Spinal cord (tissue), 3 donors: ENCODE measurements around the gene CD302.

DNA sequence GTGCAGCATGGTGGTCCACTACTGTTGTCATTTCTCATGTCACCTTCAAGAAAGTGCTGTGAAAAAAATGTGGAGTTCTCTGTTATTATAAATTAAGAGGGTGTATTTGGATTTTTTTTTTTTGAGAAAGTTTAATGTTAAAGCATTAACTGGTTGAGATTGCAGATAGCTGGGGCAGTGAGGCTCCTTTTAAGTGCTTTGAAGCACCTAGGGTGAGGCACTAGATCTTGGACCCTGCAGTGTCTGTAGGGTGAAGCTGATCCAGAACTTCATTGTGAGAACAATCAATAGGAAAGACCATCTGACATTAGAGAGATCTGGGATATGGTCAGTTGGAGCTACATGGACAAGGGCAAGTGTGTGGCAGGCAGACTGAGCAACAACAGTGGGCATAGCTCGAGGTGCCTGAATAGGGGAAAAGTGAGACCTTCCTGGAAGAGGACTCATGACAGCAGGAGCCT lies 117.7 kb downstream of the TANC1 start:
- PRO-cap: no peak
- RAMPAGE, long total RNA: no peak

DNA sequence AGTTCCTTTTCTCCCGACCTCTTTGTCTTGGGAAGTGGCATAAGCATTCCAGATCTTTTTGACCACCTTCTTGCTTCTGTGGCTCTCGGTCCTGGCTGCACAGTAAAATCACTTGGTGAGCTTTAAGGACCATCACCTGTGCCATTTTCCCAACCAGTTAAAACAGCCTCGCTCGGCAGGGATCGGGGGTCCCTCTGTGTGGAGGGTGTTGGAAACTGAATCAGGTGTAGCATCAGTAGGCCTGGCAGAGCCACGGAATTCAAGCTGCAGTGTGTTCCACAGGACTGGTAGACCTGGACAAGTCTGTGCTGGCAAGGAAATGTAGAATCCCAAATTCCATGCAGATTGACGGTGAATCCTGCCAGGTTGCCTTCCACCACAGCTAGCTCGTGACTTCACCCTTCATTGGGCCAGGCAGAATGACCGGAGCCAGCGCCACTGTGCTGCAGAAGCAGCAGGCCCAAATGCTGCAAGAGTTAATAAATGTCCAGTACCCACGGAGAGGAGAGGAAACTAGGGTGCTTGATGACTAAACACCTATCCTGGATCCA lies 122.0 kb downstream of the TANC1 start:
- PRO-cap: no peak
- RAMPAGE, long total RNA: no peak

DNA sequence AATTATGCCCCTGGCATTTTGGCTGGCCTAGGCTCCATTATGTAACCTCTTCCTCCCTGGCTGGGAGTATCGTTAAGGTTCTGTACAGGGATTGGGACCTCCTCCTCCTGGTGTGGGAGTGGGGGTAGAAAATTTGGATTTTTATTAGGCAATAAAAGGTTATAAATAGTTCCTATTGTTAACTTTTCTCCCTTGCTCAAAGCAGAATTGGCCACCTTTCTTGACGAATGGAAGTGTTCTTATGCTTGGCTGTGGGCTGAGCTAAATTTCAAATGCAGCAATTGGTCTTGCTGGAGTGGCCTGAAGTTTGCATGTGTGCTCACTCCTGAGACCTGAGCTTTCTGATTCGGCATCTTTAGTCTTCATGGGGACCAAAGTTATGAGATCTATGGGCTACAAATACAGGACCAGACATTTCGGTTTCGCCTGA lies 148.7 kb downstream of the WDSUB1 start:
- PRO-cap: no peak
- RAMPAGE, long total RNA: no peak

DNA sequence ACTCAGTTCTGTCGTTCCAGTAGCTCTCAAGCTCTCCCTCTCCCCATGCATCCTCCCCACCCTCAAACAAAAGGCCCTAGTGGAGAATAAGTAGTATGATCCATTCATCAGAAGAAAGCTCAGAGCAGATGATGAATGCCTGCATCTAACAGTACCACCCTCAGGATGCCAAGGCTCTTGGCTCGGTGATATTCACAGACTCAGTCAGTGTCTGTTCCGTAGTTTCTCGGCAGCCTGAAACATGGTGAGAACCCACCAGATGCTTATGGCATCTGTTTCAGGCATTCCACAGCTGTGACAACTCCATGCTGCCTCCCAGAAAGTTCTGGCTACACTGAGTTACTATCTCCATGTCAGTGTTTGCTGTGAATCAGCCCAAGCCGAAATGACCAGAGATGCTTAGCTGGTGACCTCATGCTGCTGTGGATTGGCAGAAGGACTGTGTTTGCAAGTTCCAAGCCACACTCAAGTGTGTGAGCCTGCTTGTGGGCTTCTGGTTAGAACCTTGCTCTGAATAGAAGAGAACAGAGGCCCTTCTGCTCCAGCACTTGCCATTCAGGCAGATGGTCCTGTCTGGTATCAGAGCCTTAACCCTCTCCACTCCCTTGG lies 83.9 kb downstream of the WDSUB1 start:
- PRO-cap: no peak
- RAMPAGE, long total RNA: no peak

DNA sequence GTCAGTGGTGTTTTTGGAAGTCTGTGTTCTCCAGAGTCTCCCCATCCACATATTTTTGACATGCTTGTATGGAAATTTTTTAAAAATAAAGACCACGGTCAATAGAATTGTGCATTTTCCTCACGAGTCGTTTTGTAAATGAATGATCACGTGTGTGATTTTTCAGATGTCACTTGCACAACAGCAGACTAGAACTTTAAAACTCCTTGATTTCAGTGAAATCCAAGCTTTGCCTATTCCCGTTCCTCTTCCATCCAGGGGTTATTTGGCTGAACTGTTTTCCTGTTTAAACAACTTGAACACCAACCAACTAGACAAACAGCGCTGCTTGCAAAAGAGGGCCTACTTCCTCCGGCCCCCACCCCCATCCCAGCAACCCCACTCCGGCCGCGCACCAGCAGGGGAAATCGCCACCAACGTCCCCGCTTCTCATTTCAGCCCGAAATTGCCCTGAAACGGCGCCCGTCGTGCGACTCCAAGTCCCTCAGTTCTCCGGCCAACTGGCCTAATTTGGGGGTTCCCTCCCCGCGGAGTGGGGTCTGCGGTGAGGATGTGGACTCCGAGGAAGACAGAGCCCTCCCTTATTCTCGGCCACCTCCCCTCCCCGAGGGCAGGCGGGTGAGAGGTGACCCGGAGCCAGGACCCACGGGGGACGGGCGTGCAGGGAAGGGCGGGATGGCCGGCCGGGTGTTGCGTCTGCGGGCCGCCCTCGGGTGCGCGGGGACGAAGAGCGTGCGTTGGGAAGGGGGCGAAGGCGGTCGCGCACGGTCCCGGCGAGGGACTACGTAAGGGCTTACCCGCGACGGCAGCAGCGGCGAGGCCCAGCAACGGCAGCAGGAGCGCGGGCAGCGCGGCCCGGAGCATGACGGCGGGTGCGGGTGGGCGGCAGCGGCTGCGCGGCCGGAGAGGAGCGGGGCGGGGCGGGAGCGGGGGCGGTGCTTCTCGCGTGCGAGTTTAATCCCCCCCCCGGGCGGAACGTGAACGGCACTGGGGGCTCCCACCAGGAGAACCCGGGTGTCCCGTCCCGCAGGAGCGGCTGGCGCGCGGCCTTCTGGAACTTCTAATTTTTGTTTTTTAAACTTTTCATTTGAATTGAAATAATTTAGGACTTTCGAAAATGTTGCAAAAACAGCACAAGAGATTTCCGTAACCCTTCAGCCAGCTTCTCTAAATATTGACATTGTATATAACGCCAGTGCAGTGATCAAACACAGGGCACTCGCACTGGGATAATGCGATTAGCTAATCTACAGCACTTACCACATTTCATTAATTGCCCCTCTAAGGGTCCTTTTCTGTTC lies at the start of gene CD302:
Gene CD302, minus strand, starts transcription at position 874 of the 1,301 bp plus-strand sequence.
- PRO-cap: no peak
- RAMPAGE, long total RNA: start-site peak on the minus strand centred at position 867 of the sequence, 20 bp wide, 56 and 223 reads in 2 replicates

DNA sequence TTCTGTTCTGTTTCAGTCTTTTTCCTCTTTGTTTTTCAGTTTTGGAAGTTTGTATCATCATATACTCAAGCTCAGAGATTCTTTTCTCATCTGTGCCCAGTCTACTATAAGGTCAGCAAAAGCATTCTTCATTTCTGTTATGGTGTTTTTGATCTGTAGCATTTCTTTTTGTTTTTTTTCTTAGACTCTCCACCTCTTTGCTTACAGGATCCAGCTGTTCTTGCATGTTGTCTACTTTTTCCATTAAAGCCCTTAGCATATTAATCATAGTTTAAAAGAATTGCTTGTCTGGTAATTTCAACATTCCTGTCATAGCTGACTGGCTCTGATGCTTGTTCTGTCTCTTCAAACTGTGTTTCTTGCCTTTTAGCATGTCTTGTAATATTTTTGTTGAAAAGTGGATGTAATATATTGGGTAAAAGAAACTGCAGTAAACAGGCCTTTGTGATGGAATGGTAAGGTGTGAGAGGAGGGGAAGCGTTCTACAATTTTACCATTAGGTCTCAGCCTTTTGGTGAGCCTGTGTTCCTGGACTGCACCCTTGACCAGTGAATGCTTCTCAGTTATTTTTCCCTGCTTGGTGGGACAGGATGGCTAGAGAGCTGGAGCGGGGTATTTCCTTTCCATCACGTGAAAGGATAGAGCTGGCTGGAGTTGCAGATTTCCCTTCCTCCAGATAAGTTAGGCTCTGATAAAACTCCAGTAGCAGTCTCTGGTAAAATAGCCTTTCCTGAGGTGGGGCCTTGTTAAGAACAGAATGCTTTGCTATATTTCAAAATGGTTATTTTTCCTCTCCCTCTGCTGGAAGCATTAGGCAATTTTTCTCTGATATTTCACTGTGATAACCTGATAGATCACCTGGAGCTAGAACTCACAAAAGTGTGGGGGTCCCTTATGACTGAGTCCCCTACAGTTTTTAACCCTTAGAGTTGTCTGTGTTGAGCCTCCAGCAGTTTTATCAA lies 65.4 kb downstream of the PLA2R1 start:
- PRO-cap: no peak
- RAMPAGE, long total RNA: no peak

DNA sequence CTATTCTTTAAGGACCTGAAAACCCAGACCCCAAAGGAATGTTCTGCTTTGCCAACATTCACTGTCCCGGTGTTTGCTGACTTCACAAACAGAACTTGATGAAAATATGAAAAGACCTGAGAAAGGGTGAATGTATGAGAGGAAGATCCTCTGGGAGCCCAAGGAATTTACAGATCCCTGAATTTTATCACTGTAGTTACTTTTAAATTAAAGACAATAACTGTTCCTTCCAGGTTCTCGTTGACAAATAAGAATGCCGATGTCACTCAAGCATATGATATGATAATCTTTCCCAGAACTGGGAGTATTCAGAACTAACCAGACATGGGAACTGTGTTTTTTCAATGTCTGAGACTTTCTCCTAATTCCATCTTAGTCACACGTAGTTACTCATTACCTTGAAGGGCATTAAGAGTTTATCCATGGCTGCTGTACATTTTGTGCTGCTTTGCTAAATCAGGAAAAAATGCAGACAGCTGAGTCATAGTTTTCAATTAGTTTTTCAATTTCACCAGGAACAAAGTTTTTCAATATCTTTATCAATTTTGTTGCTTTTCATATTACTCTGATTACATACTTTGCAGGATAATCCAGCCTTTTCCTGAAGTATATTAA lies 28.4 kb upstream of the ITGB6 start:
- PRO-cap: no peak
- RAMPAGE, long total RNA: no peak

- PRO-cap: no peak
- RAMPAGE, long total RNA: no peak
Observed at GRCh38 chr2:160241596-160242388, 41.7 kb upstream of the ITGB6 start.

DNA sequence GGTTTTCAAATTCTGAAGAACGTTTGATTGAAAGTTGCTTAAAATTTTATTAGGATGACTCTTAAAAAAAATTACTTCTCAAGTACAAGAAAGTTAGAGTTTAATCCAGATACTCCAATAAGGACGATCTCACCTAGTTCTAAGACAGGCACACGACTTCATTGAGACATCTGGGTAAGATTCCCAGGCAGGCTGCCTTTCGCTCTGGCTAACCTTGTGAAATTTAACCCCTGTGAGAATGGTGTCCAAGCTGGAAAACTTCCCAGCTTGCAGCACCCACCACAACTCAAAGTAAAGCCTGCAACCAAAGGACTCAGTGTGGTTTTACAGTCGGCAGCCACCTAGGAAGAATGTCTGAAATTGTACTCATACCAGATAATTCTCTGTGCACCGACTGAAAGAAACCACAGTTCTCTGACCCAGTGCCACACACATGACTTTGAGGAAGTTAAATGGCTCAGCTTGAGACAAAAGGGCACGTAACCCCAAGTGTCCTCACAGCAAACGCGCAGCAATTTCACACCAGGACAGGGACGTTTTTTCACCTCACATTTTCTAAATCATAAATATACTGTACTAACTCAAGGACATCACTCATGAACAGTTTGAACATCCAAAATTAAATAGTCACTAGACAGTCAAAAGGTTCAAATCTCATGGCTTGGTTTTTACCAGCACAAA lies 125.7 kb downstream of the RBMS1 start:
- PRO-cap: no peak
- RAMPAGE, long total RNA: no peak

- PRO-cap: no peak
- RAMPAGE, long total RNA: no peak
Observed at GRCh38 chr2:160513165-160513508, 19.5 kb upstream of the RBMS1 start.

DNA sequence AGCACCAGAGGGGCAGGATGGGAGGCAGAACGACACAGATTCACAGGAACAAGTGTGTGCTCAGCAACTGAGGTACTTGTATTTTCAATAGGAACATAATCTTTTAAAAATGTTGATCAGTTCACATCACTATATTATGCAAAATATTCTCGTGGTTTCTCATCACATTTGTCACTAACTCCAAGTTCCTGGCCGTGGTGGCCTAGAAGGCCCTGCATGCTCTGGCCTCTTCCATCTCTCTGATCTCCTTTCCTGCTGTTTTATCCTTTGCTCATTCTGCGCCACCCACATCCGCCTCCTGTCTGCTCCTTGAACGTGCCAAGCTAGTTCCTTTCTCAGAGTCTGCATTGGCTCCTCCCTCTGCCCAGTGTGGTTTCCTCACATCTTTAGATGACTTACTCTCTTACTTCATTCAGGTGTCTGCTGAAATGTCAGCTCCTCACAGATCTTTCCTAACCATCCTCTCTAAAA lies 158.5 kb upstream of the RBMS1 start:
- PRO-cap: no peak
- RAMPAGE, long total RNA: no peak

DNA sequence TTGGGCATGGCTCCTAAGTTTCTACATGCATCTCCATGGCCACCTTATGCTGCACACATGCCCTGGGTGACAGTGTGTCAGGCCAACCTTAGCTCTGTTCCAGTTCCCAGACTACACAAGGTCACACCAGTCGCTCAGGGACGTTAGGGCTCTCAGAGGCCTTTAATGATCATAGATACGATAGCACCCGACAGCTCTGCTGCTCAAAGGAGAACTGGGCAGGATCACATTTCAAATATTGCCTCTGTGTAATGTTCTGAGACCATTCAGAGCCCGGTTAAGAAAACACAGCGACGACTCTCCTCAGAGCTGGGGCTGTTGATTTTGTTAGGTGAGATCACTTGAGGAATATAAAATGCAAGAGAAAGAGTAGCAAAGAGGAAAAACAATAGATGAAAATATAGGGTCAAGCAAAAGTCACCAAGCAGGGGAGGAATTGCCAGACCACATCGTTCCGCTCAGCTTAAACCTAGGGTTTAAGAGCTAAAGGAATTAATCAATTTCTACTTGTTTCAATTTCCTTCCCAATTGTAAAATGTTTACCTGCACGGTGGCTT lies 166.5 kb upstream of the TANK start:
- PRO-cap: no peak
- RAMPAGE, long total RNA: no peak

- PRO-cap: no peak
- RAMPAGE, long total RNA: no peak
Observed at GRCh38 chr2:162050351-162050735, 23.7 kb downstream of the DPP4 start.

DNA sequence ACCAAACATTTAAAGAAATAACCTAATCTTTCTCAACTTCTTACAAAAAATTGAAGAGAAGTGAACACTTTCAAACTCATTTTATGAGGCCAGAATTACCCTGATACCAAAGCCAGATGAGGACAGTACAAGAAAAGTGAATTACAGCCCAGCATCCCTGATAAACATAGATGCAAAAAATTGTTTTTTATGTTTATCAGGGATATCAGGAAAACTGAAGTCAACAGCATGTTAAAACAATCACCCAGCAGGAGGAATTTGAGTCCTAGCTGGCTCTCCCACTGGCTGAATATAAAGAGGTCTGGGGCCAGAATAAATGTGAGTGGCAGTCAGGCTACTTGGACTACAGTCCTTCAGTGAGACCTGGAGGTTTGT lies 105.4 kb upstream of the KCNH7 start:
- PRO-cap: no peak
- RAMPAGE, long total RNA: no peak

- PRO-cap: no peak
- RAMPAGE, long total RNA: no peak
Observed at GRCh38 chr2:163347910-163348879, 387.6 kb downstream of the FIGN start.

DNA sequence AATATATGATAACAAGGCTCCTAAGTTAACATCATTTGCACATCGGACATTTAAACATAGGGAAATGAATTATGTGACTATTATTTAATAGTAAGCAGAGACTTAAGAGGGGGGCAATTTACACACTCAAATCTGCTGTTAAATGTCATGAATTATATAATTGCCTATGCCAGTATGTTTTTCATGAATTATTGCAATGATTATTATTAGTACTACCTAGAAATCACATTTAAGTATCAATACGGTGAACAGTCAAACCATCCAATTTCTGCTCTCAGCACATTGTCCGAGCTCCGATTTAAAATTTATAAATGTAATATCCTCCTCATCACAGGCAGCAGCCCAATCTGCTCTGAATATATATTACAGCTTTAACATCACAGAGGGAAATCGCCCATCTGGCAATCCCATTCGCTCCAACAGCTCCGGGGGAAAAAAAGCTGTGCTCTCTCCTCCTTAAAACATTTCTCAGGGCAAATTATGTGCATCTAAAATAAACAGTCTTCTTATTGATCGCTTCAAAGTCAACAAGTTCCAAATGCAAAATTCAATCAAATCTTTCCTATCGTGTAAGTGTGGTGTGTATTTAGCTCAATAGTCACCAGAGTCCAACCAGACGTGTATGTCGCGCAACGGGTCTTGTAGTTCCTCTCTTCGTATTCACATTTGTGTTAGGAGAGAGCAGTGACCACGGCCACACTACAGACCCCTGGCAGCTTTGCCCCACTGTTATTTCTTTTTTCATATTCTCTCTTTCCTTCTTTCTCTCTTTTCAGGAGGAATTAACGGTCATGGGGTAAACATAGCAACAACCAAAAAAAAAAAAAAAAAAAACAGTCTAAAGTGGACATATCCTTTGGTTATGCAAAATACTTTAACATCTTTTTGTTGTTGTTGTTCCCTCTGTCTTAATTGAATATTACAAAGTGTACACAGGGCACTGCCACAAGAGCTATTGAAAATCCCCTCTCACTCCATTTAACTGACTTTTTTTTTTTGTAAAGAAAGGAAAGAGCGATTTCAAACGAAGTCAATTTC lies 2.4 kb downstream of the FIGN start:
- PRO-cap: no peak
- RAMPAGE, long total RNA: no peak

DNA sequence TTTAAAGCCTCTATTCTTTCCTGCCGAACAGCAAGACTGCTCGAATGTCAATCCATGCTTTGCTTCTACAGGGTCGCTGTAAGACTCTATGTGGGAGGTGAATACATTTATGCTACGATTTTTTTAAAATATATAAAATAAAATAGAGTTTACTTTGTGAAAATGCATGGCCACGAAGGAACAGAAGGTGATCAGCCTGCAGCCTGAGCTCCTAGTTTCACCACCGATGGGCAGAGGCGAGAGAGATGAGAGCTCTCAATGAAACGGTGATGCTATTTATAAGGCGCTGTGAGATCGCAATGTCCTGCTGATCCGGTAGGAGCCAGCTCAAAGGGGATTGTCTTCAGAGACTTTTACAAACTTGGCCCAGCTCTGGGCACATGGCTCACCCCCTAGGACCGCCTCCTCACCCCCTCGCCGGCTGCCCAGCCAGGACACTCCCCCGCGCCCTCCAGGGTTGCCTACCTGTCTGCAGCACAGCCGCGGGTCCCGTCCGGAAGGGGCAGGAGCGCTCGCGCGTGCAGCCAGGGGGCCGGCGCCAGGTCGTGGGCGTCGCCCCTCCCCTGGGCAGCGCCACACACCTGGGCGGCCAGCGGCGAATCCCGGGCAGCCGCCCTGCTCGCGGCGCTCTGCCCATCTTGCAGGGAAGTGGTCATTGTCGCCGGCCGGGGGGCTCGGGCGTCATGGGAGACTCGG lies 480 bp downstream of the GRB14 start:
- PRO-cap: no peak
- RAMPAGE, long total RNA: no peak

GRCh38 chr2:164714454-164714814 lies 93.2 kb upstream of the GRB14 start:
- PRO-cap: no peak
- RAMPAGE, long total RNA: no peak

- PRO-cap: no peak
- RAMPAGE, long total RNA: no peak
Observed at GRCh38 chr2:164715922-164716680, 94.8 kb upstream of the GRB14 start.

DNA sequence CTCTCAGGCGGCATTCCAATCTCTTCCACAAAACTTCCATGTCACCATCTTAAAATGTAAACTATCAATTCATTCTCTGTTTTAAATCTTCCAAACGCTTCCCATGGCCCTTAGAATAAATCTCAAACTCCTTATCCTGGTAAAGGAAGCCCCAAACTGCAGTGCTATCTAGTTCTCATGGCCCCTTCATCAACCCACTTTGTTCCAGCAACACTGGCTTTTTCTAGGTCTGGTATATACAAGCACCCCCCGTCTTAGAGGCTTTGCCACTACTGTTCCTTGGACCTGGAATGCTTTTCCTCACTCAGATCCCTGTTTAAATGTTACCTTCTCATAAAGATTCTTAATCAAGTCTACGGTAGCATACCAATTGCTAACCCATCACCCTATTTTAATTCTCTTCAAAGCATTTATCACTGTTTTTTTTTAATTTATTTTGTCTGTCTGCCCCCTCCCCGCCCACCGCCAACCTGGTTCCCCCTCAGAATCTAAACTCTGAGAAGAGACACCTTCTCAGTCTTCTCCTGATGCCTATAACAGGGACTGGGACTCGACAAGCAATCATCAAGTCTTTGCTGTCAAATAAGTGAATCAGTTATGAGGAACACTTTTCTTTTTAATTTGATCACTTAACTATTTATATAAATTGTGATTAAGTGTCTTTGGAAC lies 65.3 kb downstream of the COBLL1 start:
- PRO-cap: no peak
- RAMPAGE, long total RNA: no peak